Zone of skin (tissue), 1 donor: ENCODE measurements around the genes GLYATL3, RHAG, PGK2, DEFB114, IL17A and PAQR8.

DNA sequence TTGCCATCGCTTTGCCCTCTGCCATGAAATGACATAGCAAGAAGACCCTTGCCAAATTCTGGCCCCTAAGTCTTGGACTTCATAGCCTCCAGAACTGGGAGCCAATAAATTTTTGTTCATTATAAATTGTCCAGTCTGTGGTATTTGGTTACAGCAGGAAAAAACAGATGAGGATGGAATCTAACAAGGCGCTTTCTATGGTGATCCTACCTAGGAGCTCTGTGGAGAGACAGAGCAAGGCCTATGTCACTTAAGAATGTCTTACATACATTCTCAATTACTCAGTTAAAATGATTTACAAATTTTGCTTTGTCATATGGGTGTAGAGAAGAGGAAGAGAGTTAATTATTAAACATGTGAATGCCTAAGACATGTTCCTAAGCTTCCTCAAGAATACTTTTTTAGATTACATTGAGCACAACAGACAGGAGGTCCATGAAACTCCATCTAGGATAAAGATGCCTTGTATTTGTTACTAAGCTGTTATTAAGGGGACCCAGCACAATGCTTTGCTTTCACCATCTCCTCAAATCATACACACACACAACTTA, 70.4 kb upstream of the CD2AP start:
- RRBS = no CpG with 5 or more reads among the region's 2 CpGs

DNA sequence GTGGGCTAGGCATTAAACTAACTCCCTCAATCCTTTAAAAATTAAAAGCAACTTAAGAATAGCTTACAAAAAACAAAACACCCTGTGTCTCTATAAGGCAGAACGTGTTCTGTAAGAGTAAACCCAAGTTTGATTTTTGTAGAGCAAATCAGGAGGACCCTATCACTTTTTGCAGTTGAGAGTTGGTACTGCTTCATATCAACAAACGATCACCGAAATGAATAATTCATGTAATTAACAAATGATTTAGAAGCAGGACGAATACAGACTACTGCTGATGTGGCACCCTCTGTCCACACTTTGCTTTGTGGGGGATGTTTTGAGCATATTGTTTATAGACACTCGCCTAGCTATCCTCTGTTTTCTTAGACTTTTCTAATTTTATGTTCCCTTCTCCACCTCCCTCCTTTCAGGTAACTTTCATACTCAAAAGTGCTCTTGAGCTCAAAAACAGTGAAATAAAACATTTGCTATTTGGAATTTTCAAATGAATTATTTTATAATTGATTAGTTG, 1.5 kb downstream of the CD2AP start:
- RRBS = no CpG with 5 or more reads among the region's 5 CpGs

- RRBS = no CpG with 5 or more reads among the region's 5 CpGs
These were observed 1.1 kb downstream of the MMUT start for GRCh38 chr6:49461859-49462481.

- RRBS = no CpG with 5 or more reads among the region's 2 CpGs
These were observed at the start of gene GLYATL3 for GRCh38 chr6:49499714-49500177. TSS of gene GLYATL3 (plus strand) at chr6:49499923.

GRCh38 chr6:49541756-49542304, 8.6 kb upstream of the C6orf141 start:
- RRBS = no CpG with 5 or more reads among the region's 5 CpGs

DNA sequence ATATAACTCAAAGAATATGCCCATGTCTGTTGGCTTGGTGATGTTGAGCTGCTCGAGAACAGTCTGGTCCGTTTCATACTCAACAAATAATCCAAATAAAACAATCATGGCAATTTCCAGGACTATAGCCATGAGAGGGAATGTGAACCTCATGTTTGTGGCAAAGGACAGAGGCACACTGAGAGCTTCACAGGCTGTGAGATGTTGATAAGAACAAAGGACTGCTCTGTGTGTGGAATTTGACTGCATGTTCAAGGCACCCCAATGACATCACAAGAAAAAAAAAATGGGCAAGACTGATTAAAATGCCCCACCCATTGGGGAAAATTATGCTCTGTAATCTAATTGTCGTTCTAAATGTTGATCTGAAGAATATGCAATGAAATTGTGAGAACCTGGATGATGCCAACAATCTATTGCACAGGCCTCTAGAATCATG, at the start of gene RHAG:
Gene RHAG (minus strand): TSS at position 180 of the 439 bp plus-strand sequence.
- RRBS = no CpG with 5 or more reads among the region's 3 CpGs

- RRBS = no CpG with 5 or more reads among the region's 12 CpGs
These were observed at the start of gene PGK2 for GRCh38 chr6:49786911-49787702. TSS of gene PGK2 (minus strand) at chr6:49787285.

- RRBS = no CpG with 5 or more reads among the region's 2 CpGs
These were observed at the start of gene DEFB114 for GRCh38 chr6:49964008-49964322. TSS of gene DEFB114 (minus strand) at chr6:49964164.

DNA sequence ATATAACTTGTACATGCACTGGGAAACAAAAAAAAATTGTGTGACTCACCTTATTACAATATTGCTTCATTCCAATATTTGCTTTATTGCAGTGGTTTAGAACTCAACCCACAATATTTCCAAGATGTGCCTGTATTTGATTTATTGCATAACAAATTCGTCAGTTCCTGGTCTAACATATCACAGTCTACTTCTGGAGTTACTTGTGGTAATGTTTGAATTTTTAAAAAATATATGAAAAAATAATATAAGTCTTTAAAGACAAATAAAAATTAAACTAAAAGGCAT, 42.0 kb upstream of the DEFB112 start:
- RRBS = no CpG with 5 or more reads among the region's 1 CpG

- RRBS = no CpG with 5 or more reads among the region's 11 CpGs
These were observed at the start of gene IL17A for GRCh38 chr6:52186199-52186647. TSS of gene IL17A (plus strand) at chr6:52186375.

DNA sequence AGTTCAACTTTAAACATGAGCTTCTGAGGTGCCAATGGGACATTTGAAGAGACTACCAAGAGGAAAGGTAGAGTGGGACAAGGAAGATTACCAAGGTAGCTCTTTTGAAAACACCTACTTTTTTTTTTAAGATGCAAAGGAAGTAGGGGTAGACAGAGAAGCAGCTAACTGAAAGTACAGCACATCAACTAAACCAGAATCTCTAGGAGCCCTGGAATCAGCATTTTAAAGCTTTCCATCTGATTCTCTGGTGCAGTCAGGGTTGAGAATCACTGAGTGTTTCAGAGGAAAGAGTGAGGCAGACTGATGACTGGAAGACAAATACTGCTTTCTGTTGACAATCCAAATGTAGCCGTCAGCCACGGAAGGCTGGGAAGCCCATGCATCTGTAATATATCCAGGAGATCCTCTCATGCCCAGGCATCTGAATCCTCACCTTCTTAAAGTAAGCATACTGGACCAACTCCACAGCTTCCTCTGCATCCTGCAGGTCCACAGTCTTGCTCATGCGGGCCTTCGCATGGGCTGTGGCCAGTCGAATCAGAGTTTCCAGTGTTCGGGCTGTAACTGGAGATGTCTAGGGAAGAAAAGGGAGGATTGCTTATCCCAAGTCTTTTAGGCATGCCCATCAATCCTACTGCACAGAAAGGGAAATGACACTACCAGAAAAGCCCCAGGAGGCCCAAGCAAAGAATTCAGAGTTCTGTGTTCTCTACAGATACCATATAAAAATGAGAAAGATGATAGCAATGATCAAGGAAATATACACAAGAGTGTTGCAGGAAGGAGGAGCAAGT, 15.7 kb downstream of the MCM3 start:
- RRBS = no CpG with 5 or more reads among the region's 6 CpGs

DNA sequence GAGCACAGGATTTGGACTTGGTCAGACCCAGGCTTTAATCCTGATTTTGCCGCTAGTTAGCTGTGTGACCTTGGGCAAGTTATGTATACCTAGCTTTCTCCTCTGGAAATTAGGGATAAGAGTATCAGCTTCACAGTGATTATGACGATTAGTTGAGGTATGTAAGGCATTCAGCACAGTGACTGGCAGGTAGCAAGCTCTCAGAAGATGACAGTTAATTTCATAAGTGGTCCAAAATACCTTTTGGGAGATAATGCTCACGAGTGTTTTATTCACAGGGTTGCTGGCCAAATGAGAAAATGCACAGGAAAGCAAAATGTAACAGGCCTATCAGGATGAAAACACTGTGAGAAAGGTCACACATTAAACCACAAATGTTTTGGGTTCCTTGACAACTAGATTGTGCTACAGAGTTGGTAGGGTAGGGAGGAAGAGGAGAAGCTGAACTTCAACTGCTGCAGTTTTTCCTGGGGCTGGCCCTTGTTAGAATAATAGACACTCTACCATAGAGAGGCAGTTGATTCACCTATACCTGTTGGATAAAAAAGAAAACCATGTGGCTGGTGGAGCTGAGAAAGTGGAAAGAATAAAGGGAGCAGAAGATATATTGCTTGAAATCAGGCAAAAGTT, 28.2 kb upstream of the PAQR8 start:
- RRBS = no CpG with 5 or more reads among the region's 3 CpGs

DNA sequence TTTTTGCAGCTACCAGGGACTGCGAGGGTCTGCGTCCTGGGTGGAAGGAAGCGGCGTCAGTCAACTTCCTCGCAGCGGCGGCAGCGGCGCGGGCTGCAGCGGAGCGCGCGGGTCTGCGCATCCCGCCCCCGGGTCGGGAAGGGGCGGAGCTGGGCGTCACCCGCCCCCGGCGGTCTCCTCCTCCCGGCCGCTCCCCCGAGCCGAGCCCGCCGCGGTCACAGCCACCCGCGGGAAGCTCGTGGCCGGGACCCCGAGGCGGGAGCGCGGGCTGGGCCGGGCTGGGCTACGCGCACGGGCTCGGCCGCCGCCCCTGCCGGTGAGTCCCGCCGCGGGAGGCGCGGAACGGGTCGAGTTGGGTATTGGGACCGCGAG, at the start of gene PAQR8:
Gene PAQR8 (plus strand): TSS at position 218 of the 372 bp plus-strand sequence.
- RRBS = 1% methylated on average over 34 of the region's 55 CpGs

- RRBS = no CpG with 5 or more reads among the region's 20 CpGs
These were observed 74.5 kb downstream of the TRAM2 start for GRCh38 chr6:52502250-52502965.

GRCh38 chr6:52856106-52856625, 52.5 kb upstream of the GSTA1 start:
- RRBS = no CpG with 5 or more reads among the region's 4 CpGs

DNA sequence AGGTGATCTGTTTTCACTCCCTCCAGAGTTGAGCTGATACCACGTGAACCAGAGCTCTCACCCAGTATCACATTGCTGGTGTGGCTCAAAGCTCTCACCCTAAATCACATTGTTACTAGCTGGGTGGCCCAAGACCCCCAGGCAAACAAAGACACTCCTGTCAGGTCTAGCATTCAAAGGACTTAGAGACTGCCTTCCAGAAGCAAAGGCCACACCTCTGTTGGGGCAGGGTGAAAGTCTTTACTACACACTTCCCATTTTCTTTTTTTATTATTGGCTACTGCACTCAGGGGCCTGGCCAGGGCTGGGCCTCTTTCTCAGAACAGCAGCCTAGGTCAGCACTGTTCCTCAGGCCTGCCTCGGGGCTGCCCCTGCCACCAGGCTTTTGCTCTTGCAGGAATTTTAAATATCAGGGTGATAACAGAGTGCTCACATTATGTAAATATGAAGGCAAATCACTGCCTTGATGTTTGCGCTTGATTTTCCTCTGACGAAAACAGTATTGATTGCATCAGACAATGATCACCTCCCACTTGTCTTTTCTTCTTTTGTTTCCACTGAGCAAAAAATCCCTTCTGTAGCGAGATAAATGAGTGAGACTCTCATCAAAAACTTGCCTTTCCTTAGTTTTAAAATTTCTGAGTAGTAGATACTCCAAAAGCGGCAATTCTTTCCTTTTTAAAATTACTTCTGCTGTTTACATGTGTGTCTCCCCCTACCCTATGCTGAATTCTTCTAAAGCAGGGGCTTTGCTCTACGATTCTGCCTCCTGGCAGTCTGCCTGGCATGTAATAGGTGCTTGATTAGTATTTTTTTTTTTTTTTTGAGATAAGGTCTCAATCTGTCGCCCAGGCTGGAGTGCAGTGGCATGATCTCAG, 18.4 kb downstream of the GSTA4 start:
- RRBS = no CpG with 5 or more reads among the region's 8 CpGs

DNA sequence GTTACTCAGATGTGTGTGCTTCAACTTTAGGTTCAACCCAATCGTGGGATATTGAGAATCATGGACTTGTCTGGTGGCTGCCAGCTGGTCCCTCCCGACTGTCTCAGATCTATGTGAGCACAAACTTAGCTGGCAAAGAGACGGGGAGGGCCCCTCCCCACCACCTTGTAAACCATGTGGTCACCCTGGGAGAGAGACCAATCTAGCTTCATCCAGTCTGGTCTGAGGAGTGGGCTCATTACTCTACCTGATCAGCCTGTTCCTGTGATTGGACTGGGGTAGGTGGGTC, 4.9 kb downstream of the GSTA4 start:
- RRBS = no CpG with 5 or more reads among the region's 3 CpGs

- RRBS = no CpG with 5 or more reads among the region's 4 CpGs
These were observed 3.1 kb downstream of the CILK1 start for GRCh38 chr6:53058376-53059127.

DNA sequence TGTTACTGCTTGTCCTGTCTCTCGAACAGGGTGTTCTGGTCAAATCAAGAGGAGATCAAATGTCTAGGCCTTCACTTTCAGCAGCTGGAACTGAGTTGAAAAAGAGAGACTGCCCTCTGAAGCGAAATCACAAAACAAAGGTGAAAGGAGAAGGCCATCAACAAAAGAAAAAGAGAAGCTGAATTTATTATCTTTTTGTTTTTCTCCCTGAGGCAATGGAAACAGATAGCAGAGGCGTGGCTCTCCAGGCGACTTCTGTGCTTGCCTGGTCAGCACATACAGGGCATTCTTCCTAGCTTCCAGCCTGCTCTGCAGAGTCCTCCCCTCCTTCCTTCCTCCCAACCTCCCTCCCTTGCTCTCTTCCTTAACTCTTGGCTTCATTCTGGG, 44.2 kb upstream of the GCM1 start:
- RRBS = no CpG with 5 or more reads among the region's 4 CpGs